Omental fat pad (tissue), 4 donors: ENCODE results near the gene GABRD.

GRCh38 chr1:1647640-1648210 is 11.1 kb downstream of the CDK11B start:
- PRO-cap = no peak
- RAMPAGE, long total RNA, 4 experiments = no peak in any of the 4 experiments

GRCh38 chr1:1765017-1765539 is 13.2 kb downstream of the NADK start:
- PRO-cap = no peak
- RAMPAGE, long total RNA, 4 experiments = no peak in any of the 4 experiments

DNA sequence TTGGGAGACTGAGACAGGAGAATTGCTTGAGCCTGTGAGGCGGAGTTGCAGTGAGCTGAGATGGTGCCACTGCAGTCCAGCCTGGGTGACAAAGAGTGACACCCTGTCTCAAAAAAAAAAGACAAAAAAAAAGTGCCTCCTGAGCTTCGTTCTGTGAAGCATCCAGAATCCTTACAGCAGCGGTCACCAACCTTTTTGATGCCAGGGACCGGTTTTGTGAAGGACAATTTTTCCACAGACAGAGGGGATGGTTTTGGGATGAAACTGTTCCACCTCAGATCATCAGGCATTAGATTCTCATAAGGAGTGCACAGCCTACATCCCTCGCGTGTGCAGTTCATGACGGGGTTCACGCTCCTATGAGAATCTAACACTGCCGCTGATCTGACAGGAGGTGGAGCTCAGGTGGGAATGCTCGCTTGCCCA is 16.2 kb downstream of the GNB1 start:
- PRO-cap = no peak
- RAMPAGE, long total RNA, 4 experiments = no peak in any of the 4 experiments

- PRO-cap = no peak
- RAMPAGE, long total RNA, 4 experiments = no peak in any of the 4 experiments
These were observed 1.0 kb downstream of the TMEM52 start for GRCh38 chr1:1917969-1918495.

GRCh38 chr1:1943562-1943786 is 24.4 kb upstream of the TMEM52 start:
- PRO-cap = no peak
- RAMPAGE, long total RNA, 4 experiments = no peak in any of the 4 experiments

DNA sequence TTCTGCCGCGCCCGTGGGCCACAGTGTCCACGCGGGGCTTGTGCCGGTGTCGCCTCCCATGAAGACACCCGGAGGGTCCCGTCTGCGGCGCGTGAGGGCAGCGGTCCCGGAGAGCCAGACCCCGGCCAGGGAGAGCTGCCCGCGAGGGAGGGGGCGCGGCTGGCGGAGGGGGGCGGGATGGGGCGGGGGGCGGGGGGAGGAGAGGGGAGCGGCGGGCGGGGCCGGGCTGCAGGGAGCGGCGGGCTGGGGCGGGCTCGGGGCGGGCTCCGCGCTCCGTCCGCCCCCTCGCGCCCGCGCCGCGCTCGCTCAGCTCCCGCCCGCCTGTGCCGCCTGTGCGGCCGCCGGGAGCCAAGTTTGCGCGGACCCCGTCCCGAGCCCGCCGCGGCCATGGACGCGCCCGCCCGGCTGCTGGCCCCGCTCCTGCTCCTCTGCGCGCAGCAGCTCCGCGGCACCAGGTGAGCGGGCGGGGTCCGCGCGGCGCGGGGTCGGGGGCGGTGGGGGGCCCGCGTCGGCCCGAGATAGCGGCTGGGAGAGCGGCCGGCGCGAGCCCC is at the start of gene GABRD:
TSS of gene GABRD (plus strand) at position 309 of the 551 bp plus-strand sequence.
- PRO-cap = no peak
- RAMPAGE, long total RNA, 4 experiments = no peak in any of the 4 experiments

- PRO-cap = no peak
- RAMPAGE, long total RNA, 4 experiments = no peak in any of the 4 experiments
These were observed 23.4 kb downstream of the PRKCZ start for GRCh38 chr1:2073368-2074258.

GRCh38 chr1:2081900-2082784 is 31.9 kb downstream of the PRKCZ start:
- PRO-cap = no peak
- RAMPAGE, long total RNA, 4 experiments = no peak in any of the 4 experiments

DNA sequence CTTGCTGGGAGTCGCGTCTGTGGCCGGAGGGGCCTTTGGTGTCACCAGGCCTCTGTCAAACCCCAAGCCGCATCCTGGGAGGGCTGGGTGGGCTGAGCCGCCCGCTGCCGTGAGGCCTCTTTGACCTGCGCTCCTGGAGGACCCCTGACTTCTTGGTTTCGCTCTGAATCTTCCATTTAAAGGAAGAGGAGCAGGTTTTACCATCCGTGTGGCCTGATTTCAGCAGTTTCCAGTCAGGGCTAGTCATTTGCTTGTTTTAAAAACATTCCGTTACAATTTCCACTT is 60.6 kb downstream of the FAAP20 start:
- PRO-cap = no peak
- RAMPAGE, long total RNA, 4 experiments = no peak in any of the 4 experiments

DNA sequence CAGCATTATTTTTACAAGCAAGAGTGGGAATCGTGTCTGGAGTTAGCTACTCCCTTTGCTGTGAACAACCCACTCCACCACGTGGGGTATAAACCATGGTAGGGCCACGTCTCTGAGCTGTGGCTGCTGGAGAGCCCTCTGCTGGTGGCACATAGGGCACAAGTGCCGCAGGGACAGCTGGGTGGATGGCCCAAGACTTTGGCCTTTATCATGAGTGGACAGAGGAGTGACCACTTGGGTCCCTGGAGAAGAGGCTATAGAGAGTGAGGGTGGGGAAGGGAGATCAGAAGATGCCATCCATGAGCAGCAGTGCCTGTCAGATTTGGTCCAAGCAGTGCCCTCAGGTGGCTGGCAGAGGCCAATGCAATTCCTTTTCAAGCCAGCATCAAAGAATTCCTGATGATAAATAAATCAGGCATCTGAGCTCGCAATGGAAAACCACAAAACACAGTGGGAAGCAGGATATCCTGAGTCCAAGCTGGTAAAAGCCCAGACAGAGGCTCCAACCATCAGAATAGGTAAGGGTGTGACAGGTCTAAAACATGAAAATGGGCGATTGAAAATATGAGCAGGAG is 54.7 kb downstream of the FAAP20 start:
- PRO-cap = no peak
- RAMPAGE, long total RNA, 4 experiments = no peak in any of the 4 experiments

DNA sequence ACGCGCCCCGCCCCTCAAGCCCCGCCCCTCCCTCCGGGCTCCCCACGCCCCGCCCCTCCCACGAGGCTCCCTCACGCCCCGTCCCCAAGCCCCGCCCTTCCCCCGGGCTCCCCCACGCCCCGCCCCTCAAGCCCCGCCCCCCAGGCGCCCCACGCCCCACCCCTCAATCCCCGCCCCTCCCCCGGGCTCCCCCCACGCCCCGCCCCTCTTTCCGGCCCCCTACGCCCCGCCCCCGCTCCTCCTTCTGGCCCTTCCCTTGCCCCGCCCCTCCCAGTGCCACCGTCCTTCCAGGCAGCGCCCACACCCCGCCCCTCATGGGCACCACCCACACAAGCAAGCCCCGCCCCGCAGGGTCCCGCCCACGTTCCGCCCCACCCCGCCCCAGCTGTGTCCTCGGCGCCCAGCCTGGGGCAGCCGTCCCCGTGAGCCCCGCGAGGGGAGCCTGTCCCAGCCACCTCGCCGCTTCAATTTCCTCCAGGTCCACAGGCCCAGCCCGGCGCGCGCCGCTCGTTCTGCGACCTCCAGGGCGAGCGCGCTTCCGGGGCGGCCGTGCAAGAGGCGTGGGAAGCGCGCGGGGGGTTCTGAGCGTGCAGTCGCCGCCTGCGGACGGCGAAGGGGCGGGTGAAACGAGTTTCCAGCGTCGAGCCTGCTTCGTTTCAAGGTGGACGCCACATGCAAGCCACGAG is 10.5 kb upstream of the FAAP20 start:
- PRO-cap = no peak
- RAMPAGE, long total RNA, 4 experiments = no peak in any of the 4 experiments

- PRO-cap = no peak
- RAMPAGE, long total RNA, 4 experiments = no peak in any of the 4 experiments
These were observed 5.4 kb downstream of the SKI start for GRCh38 chr1:2233375-2234028.

DNA sequence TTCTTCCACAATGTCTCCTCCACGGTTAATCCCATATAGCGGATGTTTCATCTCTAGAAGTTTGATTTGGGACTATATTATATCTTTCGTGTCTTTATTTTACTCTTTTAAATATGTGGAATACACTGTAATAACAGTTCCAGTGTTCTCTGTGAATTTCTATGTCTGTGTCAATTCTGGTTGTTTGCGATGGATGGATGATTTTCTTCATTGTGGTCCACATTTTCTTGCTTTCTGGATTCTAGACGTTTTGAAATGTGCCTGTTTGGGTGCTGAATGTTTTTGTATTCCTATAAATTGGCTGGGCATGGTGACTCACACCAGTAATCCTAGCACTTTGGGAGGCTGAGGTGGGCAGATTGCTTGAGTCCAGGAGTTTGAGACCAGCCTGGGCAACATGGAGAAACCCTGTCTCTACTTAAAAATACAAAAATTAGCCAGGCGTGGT is 37.3 kb downstream of the SKI start:
- PRO-cap = no peak
- RAMPAGE, long total RNA, 4 experiments = no peak in any of the 4 experiments

DNA sequence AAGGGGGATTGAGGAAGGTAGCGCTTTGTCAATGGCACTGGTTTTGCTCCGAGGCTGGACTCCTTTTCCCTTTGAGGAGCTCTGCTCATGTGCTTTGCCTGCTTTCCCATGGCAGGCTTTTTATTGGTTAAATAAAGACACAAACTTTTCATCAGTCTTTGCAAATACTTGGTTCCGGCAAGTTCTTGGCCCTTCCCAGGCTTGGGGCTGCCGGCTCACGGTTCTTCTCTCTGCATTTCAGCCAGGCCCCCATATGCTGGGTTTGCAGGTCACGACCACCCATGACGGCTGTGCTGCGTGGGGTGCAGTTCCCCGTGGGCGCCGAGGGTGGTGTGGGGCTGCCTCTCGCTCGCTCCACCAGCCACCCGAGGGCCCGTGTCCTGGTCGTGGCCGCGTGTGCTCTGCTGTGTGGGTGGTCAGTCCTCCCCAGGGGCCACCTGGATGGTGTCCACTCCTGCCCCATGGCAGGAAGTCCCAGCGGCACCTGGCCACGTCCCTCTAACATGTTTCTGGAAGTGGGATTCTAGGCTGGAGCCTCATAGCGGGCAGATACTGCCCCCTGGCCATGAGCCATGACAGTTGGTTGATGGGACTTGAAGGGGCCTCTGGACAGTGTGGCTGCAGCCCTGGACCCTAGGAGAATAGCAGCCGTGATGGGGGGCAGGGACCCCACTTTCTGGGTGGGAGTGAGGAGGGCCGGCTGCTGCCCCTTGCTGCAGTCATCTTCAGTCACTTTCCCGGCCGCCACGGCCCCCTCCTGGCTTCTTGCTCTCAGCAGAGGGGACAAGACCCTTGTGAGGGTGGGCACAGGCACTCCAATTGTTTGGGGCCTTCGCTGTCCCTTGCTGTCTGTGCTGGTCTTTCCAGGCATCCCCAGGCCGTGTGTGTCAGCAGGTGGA is 46.2 kb downstream of the SKI start:
- PRO-cap = no peak
- RAMPAGE, long total RNA, 4 experiments = no peak in any of the 4 experiments

DNA sequence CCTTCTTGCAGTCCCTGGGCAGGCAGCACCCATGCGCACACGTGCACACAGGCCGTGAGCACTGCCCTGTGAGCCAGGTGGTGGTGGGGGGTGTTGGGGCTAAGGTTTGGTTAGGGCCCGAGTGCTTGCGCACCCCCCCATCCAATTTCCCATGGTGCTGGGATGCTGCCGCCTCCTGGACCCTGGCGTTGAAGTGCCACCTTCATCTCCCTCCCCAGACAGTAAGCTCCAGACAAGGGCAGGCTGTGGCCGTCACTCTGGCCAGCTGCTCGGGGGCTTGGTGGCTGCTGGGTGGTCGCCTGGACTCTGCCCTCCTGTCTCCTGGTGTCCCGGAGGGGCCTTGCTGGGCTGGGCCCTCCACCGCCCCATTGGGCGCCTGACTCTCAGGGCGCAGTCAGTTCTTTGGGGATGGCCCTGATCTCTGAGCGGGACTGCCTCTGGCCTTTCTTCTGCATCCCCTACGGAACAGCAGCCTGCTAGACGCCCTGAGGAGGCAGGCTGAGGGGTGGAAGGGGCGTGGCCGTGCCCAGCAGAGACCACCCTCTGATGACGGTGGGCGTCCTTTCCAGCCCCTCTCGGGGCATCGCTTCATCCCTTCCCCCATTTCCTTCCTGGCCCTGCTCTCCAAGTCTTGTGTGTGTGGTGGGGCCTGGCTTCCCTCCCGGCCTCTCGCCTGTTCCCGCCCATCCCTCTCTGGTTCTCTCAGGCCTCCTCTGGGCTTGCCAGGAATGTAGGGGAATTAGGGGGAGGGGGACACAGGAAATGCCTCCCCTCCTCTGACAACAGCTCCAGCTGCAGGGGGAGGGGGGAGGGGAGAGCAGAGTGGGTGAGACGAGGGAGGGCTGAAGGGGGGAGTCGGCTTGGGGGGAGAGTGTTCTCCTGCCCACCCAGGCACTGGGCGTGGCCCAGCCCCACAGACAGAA is 50.9 kb downstream of the SKI start:
- PRO-cap = no peak
- RAMPAGE, long total RNA, 4 experiments = no peak in any of the 4 experiments

DNA sequence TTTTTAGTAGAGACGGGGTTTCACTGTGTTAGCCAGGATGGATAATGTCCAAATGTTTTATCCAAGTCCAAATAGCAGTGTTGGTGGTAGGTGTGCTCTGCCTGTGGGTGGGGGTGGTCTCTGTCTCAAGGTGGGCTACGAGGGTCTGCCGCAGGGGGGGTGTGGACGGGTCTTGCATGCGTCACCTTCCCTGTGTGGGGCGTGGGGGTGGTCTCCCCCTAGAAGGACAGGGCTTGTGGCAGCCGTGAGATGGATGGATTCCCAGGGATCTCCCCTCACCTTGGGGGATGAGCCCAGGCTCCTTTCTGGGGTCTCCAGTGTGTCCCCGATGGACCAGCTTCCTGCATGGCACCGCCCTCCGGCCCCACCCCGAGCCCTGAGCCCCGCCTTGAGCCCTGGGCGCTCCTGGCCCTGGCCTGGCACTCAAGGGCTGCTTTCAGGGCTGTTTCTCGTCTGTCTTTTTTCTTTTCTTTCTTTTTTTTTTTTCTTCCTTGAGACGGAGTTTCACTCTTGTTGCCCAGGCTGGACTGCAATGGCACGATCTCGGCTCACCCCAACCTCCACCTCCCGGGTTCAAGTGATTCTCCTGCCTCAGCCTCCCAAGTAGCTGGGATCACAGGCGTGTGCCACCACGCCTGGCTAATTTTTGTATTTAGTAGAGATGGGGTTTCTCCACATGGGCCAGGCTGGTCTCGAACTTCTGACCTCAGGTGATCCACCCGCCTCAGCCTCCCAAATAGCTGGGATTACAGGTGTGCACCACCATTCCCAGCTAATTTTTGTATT is 59.6 kb downstream of the SKI start:
- PRO-cap = no peak
- RAMPAGE, long total RNA, 4 experiments = no peak in any of the 4 experiments

DNA sequence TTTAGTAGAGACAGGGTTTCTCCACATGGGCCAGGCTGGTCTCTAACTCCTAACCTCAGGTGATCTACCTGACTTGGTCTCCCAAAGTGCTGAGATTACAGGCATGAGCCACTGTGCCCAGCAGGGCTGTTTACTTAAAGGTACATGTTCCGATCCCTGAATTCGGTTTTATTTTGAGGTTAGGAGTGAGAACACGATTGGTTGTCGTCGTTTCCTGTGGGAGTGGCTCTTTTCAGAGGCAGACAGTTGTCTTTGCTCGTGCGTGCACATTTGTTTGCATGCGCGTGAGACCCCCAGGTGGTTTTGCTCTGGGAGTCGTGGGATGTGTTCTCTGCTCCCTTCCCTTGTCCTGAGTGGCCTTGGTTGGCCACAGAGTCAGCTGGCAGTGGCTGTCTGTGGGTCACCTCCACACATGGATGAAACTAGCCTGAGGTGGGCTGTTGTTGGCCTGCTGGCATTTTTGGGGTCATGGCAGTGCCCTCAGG is 60.2 kb downstream of the SKI start:
- PRO-cap = no peak
- RAMPAGE, long total RNA, 4 experiments = no peak in any of the 4 experiments

- PRO-cap = no peak
- RAMPAGE, long total RNA, 4 experiments = no peak in any of the 4 experiments
These were observed 7.9 kb downstream of the PEX10 start for GRCh38 chr1:2404005-2405302.

DNA sequence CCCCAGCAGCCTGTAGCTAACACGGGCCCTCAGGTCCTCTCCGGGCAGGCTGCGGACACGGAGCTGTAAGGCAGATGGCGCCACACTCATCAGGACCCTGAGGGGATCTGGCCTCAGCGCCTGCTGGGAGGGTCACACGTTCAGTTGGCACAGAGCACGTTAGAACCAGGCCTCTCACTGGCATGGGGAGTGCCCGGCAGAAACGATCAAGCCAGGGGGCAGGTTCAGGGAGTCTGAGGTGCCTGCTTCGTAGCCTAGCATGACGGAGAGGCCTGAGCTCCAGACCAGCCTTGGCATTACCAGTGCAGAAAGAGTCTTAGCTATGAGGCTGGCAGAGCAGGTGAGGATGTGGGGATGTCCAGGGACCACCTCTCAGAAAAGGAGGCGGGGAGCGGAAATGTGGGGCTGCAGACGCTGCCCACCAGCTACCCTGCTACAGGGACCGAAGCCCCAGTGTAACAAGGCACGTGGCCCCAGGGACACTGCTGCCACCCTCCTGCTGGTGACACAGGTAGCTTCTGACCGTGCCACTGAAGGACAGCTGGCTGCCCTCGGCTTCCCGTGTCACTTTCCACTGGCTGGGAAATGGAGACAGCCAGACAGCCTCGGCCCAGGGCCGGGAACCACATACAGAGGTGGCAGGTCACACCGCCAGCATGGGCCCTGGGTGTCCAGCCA is 5.4 kb downstream of the PEX10 start:
- PRO-cap = no peak
- RAMPAGE, long total RNA, 4 experiments = no peak in any of the 4 experiments

DNA sequence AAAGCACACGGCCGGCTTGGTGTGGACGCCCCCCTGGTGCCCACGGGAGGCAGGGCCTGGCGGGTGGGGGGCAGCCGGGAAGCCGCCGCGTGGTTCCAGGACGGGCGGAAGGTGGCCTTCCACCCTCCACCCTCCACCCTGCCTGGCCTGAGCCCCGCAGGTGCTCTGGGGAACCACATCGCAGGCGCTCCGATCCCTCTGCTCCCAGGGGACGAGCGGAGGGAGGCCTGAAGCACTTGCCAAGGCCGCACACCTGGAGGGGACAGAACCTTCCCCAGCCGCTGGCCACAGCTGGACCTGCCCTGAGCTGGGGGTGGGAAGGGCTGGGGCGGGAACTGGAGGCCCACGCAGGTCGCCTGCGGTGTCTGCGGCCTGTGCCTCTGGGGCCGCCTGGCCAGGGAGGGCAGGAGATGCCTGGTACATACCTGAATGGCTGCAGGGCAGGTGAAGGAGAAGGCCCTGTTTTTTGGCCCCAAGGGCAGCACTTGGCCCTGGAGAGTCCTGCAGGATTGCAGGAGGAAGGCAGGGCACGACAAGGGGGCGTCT is 881 bp upstream of the PEX10 start:
- PRO-cap = no peak
- RAMPAGE, long total RNA, 4 experiments = no peak in any of the 4 experiments